Tongue (tissue), 2 donors: Measurements from ENCODE around the gene NEK10.

GRCh38 chr3:24829470-24829918 lies 334.8 kb upstream of the THRB start:
- RAMPAGE, long total RNA, result no peak

GRCh38 chr3:25614974-25615892 lies 49.5 kb downstream of the TOP2B start:
- RAMPAGE, long total RNA, result no peak

GRCh38 chr3:25619316-25620276 lies 45.1 kb downstream of the TOP2B start:
- RAMPAGE, long total RNA, result no peak

DNA sequence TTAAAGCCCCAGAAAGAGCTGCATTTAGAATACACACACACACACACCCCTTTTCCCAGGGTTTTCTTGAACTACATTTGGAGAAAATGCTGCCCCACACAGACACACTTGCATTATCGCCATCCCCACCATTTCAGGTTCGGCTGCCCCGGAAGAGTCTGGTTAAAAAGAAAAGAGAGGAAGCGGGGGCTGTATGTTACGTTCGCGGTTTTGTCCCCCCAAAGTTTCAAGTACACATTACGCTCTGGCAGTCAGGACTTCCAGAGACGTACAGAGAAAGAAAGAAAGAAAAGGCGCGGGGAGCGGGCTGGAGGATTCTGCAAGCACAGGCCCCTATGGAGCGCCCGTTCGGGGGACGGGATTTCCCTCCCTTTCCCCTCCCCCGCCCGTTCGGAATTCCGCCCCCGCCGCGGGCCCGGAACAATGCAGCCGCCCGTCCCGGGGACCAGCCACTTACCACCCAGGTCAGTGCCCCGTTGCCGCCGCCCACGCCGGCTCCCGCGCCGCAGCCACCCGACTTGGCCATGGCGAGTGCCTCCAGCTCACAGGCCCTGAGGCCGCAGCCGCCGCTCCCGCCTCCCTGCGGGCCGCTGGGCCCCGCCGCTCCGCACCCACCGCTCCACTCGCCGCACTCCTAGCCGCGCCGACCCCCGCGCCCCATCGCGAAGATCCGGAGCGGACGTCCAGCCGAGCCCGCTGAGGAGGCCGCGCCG lies 779 bp downstream of the TOP2B start:
- RAMPAGE, long total RNA, result no peak

DNA sequence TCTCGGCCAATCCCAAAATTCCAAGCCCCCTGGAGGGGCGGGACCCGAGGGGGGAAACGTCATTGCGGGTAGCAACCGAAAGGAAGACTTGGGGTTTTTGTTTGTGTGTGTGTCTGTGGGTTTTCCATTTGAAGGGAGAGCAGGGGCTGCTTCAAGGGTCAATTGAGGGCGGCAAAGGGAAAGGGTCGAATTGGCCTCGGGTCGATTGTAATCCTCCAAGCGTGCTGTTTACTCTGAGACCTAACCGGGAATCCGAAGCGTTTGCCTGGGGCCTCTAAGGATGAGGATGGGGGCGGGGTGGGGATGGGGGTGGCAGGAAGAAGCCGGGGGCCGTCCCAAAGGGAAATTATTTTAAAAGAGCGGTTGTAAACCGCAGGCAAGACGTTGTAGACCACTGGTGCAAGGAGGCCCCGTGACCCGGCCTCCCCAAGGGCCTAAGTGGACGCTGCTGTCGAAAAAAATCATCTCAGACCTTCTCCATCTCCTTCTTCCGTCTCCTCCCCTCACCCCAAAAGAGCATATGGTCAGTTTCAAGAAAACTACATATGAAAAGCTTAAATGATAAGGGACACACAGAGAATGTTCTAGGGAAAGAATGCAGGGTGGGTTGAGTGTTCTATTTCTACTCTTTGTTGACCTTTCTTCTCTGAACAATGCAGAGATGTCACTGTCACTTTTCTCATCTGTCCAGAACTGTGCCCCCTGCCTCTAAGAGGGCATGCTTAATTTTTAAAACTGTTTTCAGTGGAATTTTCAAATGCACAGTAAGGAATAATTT lies 484 bp upstream of the TOP2B start:
- RAMPAGE, long total RNA, result no peak

- RAMPAGE, long total RNA, result no peak
Observed at GRCh38 chr3:27368873-27369842, at the start of gene NEK10. TSS of gene NEK10 (minus strand) at chr3:27369383.

- RAMPAGE, long total RNA, result no peak
Observed at GRCh38 chr3:27385680-27386115, 16.5 kb upstream of the NEK10 start.

- RAMPAGE, long total RNA, result no peak
Observed at GRCh38 chr3:27632501-27633681, 89.2 kb downstream of the EOMES start.

DNA sequence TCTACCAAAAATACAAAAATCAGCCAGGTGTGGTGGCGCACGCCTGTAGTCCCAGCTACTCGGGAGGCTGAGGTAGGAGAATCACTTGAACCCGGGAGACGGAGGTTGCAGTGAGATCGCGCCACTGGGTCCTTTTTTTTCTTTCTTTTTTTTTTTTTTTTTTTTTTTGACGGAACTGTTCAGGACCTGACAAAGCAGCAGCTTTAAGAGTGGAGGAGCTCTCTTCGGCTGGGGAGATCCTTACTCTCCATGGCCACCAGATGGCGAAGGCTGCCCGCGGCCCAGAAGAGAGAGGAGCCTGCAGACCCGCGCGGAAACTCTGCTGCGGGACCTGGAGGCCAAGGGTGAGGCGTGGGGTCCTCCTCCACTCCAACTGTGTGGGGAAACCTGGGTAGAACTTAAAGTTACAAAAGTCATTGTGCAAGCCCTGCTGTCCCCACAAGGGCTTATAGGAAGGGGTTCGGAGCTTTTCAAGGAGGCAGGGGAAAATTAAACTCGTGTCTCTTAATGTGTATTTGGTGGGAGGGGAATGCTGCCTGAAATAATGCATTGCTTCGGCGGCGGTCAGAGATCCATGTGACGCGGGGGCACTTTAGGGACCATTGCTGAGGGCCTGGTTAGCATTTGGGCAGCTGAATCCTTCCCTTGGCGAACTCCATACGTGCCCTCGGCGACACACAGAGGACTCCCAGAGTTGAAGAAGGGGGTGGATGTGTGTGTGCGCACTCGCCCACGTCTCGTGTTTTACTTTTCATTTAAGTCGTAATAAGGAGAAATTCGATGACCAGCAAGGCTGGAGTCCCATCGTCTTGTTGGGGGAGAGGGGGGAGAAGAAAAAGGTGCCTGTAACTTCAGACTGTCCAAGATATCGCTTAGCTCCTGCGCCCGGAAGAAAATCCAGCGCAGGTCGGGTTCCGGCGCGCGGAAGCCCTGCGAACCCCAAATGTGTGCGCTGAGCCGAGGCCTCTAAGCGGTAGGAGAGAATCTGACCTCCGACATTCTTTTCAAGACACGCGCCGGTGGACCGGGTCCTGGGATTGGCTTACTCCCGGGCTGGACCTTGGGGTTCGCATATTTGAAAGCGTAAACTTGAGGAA lies 9.8 kb downstream of the EOMES start:
- RAMPAGE, long total RNA, result no peak

GRCh38 chr3:27821287-27821678 lies 99.2 kb upstream of the EOMES start:
- RAMPAGE, long total RNA, result no peak

DNA sequence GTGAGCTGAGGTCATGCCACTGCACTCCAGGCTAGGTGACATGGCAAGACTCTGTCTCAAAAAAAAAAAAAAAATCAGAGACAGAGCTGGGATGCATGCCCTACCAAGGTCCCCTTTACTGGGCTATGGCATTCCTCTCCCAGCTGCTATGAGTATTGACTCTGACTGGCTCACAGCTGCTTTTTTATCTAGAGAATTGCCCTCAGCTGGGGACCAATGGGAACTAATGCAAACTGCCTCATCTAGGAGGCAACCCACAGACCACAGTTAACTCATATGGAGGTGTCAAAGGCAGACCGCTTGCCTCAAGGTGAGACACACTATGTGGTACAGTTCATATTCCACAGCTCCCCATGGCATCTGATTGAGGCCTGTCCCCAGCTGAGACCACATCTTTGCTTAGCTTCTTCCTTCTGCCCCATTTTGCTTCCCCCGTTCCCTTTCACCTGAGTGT lies 183.5 kb upstream of the EOMES start:
- RAMPAGE, long total RNA, result no peak

GRCh38 chr3:28059055-28059777 lies 182.2 kb upstream of the CMC1 start:
- RAMPAGE, long total RNA, result no peak

DNA sequence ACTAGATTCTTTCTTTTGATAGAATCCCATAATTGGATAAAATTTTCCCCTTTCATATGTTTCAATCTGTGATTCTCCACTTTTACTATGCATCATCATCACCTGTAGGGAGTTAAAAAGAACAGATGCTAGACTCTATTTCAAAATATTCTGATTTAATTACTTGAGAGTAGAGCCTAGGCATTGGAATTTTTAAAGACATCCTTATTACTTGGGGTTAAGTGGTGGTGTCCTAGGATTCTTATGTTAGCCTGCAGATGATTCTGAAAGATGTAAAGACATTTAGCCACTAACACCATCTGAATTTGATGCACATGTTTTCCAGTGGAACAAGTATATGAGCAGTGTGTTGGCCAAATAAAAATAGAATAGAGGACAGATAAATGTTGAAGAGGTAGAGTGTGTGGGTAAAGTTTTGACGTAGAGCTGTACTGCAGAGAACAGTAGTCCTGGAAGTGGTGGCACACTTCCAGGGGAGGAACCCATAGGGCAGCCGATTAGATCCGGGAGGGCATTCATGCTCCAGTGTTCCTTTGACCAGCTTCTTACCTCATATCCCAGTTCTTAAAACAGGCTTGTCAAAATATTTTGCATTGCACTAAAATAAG lies 429.0 kb upstream of the AZI2 start:
- RAMPAGE, long total RNA, result no peak

DNA sequence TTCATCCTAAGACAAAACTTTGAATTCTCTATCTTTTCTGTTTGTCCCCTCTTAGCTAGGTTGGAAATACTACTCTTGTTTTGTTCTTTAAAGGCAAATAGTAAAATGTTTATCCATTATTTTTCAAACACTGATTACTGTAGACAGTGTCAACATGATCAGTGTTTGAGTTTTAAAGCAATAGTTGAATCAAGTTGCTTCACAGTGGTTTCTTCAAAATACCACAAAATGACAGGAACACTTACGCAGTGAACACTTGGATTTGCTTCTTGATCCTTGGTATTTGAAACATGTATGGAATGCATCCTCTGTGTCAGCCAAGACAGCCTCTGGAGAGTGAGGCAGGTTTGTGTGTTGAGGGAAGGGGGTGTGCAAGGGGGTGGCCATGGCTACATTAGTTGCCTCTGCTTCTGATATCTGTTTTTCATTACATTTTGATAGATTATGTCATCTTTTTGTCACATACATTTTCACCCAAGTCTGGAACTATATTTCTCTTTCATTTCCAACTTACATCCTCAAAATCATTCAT lies 413.0 kb downstream of the RBMS3 start:
- RAMPAGE, long total RNA, result no peak

DNA sequence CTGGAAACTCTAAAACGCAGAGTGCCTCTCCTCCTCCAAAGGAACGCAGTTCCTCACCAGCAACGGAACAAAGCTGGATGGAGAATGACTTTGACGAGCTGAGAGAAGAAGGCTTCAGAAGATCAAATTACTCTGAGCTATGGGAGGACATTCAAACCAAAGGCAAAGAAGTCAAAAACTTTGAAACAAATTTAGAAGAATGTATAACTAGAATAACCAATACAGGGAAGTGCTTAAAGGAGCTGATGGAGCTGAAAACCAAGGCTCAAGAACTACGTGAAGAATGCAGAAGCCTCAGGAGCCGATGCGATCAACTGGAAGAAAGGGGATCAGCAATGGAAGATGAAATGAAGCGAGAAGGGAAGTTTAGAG lies 611.6 kb upstream of the TGFBR2 start:
- RAMPAGE, long total RNA, result no peak

DNA sequence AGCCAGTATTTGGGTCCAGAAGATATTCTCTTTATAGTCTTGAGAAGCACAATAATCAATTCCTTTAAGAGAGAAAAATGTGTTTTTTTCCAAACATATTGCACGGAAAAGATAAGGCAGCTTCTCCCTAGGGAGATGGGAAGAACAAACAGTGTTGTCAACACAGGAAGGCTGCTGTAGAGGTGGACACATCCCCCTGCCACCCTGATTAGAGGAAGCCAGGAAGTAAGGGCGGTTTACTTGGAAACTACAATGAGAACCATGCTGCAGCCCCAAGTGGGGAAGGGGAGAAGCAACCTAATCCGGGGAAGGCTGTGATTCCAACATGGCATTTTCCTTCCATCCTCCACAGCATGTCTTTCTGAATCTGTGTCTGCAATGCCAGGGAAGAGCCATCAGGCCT lies 256.9 kb upstream of the TGFBR2 start:
- RAMPAGE, long total RNA, result no peak

DNA sequence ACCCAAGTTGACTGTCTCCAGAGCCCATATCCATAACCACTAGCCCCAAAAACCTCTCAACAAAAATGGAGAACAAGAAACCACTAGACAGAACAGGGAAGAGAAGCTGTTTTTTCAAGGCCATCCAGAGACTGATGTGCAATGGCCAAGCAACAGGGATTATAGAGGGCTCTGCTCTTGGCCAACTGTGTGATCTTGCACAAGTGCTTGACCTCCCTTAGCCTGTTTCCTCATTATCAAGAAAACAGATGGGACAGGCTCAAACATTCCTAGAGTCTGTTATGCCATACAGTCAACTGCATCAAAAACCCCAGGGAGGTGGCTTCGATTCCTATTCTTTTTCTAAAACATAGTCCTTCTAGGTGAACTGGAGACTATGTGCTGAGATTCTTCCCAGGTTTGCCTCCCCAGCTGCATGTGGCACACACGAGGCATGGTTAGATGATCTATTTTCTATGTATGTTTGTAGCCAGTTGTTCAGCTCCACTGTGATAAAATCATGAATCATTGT lies 133.0 kb upstream of the TGFBR2 start:
- RAMPAGE, long total RNA, result no peak

- RAMPAGE, long total RNA, result no peak
Observed at GRCh38 chr3:30614192-30614828, 7.9 kb downstream of the TGFBR2 start.

GRCh38 chr3:30643465-30644082 lies 37.2 kb downstream of the TGFBR2 start:
- RAMPAGE, long total RNA, result no peak

GRCh38 chr3:30650178-30650763 lies 43.9 kb downstream of the TGFBR2 start:
- RAMPAGE, long total RNA, result no peak